LHCN-M2 (cell line): ENCODE data around the genes HMHB1, PRELID2 and C5orf46.

- RAMPAGE, long total RNA, result no peak
These were observed 152.2 kb upstream of the HMHB1 start for GRCh38 chr5:143659756-143660115.

DNA sequence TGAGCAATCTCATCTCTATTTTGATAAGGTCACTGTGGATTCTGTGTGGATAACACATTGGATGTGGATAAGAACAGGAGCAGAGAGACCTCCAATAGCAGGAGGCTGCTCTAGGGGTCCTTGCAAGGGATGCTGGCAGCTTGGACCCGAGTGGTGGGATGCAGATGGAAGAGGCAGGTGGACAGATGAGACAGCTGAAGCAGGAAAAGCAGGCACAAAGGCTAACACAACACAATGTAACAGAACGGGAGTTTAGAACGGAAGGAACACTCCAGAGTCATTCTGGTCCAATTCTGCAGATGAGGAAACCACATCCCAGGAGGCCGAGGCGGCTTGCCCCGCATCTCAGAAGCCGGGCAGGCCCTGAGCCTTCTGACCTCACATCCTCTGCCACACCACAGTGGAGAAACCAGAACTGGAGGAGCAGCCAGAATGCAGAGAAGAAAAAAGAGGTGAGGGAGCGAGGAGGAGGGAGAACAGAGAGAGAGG, at the start of gene HMHB1:
HMHB1 (plus strand) TSS at position 309 of the 489 bp plus-strand sequence.
- RAMPAGE, long total RNA, result no peak

- RAMPAGE, long total RNA, result start-site peak on the minus strand at chr5:145835336-145835364, 33 reads
These were observed at the start of gene PRELID2 for GRCh38 chr5:145835000-145835861. TSS of gene PRELID2 (minus strand) at chr5:145835342.

DNA sequence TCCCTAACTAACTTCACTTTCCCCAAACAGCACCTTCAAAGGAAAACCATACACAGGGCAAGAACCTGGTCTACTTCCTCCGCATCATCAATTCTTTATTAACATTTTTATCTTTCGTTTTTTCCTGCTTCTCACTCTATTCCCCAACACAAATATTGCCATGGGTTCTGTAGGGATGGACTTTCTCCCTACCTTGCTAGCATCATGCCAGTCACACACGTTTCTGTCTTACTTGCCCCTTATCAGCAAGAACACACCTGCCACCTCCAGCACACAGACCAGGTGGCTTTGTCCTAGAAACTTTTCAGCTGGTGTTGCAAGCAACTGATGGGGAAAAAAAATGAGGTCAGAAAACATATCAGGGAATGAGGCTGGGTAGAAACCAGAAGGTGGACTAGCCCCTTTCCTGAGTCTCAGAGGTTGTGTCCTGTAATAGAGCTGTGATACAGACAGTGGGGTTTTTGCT, 5.8 kb downstream of the SH3RF2 start:
- RAMPAGE, long total RNA, result no peak

- RAMPAGE, long total RNA, result no peak
These were observed 71.6 kb downstream of the SH3RF2 start for GRCh38 chr5:146007949-146008468.

- RAMPAGE, long total RNA, result no peak
These were observed 45.8 kb downstream of the PLAC8L1 start for GRCh38 chr5:146059171-146060370.

- RAMPAGE, long total RNA, result no peak
These were observed 126.8 kb downstream of the PPP2R2B start for GRCh38 chr5:146751640-146752307.

DNA sequence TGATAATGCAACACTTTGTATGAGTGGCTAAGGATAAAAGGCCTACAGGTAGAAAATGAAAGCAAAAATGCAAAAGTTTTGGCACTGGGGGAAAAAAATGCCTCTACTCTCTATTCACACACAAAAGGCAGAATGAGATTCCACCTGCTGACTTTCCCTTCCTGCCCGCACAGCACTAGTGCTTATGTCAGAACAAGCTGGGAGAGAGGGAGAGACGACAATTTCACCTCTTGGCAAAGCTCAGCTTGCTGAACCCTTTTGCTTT, 1.6 kb downstream of the PPP2R2B start:
- RAMPAGE, long total RNA, result no peak

- RAMPAGE, long total RNA, result no peak
These were observed 40.7 kb upstream of the PPP2R2B start for GRCh38 chr5:146919156-146919771.

DNA sequence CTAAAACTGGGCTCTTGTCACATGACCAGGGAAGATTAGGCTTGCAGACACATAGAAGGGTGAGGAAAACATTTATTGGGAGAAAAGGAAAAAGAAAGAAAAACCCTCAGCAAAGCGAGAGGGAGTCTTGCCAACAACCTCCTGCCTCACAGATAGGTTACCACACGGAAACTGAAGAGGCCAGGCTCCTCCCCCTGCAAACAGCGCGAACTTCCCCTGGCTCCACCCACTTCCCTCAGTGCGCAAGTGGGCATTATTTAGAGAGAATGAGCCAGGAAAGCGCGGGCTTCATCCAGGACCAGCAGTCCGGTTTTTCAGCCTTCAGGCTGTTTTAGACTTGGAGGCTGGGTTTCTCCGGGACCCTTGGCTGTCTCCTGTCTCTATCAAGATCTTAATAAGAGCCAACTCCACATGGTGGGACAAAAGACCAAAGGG, 70.3 kb downstream of the STK32A start:
- RAMPAGE, long total RNA, result no peak

GRCh38 chr5:147310180-147310667, 75.4 kb downstream of the STK32A start:
- RAMPAGE, long total RNA, result no peak

GRCh38 chr5:147361425-147361671, 126.5 kb downstream of the STK32A start:
- RAMPAGE, long total RNA, result no peak

DNA sequence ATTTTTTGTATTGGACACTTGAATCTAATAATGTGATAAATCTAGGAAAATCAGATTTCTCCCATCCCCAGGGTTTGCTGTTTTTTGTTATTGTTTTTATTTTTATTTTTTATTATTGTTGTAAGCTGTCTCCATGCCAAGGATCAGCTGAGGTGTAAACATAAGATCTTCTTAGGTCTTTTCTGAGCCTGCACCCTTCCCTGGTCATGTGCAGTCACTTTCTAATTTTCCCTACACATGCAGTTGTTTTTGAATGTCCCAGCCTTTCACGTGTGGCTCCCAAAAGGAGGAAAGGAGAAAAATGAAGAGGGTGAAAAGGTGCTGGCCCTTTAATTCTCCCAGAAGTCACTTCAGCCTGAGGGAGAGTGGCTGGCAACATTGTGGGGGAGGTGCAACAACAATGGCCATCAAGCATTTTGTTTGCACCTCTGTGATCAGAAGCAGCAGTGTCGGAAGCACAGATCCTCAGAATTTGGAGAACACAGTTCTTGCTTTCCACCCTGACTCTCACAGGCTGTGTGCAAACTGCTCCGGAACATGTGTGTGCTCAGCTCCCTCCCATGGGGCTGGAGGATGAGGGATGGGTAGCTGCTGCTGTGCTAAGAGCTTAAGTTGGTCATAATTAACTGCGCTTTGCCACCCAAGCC, 127.2 kb downstream of the DPYSL3 start:
- RAMPAGE, long total RNA, result no peak

DNA sequence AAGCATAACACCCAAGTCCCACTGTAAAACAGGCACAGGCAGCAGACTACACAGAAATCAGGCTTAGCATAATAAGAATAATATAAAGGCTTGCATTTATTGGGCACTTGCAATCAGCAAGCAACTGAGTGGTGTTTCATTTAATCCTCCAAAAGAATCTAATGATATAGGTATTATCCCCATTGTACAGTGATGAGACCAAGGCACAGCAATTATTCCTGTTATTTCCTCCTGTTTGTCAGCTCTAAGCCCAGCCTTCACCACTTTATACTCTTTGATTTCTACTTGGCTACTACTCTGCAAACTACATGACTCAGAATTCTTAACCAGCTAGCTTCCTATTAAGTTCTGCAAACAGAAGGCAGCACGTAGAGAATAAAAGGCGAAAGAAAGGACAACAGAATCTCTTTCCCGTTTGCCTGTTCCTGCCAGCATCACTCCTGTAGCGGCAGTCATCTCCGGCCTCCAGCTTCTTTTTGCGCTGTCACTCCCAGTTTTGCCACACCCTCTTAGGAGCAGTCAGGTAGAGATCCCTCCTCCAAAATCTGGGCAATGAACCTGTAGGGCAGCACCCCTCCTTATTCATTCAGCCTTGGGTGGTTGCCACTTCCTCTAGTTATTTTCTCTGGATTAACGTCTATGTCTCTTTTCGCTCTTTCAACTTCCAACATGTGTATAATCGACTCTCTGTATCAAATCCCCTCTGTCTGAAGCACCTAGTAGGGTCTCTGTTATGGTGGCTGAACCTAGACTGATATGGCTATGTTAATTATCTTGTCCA, 29.9 kb downstream of the DPYSL3 start:
- RAMPAGE, long total RNA, result no peak

- RAMPAGE, long total RNA, result no peak
These were observed 61.3 kb downstream of the JAKMIP2 start for GRCh38 chr5:147721302-147721639.

DNA sequence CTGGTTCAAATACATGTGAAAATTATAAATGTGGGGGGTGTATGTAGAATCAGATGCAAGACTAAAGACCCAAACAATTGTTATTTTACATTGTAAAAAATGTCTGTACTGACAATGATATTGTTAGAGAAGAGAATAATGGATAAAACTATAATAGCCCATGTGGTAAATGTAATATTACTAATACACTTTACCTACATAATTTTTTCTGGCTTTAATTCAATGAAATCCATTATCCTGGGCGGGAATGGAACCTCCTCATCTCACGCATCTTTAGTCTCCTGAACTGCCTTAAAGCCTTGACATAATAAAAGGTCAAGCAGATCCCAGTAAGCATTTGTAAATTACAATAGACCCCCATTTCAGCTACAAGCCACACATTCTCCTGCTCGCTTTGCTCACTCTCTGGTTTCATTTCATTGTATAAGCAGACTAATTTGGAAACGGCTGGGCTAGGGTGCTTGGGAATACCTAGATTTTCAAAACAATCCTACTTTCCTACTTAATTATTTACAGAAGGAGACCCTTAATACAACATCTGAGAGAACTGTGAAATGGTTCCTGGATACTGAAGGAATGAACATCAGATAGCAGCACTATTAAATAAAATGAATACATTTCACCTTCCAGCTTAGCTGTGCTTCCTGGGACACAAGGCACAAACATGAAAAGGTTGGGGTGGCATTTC, 1.6 kb downstream of the JAKMIP2 start:
- RAMPAGE, long total RNA, result no peak

DNA sequence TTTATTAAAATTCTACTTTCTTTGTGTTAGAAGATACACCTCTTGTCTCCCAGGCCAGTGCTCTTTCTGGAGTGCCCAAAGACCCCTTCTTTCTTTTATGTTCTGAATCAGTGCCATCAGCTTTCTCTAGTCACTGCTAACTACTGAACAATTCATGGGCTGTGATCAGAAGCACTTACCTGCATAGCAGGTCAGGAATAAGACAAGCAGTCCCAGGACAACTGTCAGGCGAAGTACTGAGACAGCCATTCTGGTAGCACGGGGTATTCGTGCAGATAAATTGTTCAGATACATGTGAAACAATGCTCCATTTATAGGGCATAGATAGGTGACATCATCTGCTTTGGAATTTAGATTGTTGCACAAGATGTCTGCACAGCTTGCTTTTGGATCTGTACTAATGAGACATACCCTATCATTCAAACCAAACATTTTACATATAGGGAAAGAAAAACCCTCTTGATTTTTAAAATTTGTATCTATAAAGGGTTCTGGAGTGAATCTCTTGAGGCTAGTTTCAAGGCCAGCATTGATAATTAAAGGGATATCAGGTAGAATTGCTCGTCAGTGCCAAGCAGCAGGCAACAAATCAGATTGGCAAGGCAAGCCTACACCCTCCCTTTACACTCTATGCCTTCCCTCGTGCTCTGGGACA, at the start of gene C5orf46:
C5orf46 (minus strand) TSS at position 286 of the 655 bp plus-strand sequence.
- RAMPAGE, long total RNA, result no peak

DNA sequence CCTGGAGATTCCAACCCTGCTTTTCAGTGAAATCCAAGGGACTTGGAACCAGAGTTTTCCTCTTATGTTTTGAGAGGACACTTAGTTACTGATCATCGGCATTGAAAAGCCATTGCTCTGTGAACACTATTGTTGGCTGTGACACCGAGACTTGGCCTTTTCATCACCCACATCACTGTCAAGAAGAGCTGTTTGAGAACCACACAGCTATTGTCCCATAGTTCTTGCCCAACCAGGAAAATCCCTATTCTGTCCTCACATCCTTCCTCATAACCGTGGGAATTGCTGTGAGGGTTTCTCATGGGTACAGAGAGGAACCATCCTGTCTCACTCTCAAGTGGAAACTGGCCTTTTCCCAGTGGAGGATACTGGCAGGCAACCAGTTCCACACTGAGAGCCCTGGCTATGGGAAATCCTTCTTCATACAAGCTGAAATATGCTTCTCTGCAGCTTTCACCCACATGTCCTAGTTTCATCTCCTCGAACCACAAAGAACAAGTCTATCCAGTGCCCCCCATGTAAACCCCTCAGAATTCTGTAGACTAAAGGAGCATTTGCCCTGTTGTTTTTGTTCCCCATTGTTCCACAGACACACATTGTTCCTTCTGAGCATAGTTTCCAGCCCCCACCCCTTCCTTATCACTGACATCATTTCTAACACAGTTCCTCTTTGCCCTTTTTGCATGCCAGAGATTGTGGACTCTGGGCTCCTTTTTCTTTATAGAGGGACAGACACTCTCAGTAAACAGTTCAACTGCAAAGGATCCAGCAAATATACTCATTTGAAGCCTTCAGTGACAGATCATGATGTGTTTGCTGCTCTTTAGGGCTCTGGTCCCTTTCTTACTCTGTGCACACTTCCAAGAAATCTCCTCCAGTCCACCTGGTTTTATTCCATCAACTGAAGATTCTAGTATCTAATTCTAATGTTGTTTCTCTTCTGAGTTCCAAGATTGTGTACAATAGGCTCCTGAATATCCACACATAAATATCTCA, 57.8 kb upstream of the C5orf46 start:
- RAMPAGE, long total RNA, result no peak

DNA sequence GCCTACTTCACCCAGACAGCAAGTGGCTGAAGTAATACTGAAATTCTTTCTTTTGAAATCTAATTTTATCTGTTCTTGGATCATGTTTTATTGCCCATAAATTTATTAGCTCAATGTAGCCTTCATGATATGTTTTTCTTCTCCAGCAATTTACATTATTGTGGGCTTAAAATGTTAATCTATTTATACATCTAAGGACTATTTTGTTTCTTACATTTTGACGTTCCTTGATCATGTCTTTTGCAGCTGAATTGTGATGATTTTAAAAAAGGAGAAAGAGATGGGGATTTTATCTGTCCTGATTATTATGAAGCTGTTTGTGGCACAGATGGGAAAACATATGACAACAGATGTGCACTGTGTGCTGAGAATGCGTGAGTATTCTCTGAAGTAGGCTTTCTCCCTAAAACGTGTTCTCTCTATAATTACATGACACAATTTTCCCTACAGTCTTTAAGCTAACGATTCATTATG, 22.4 kb downstream of the SPINK5 start:
- RAMPAGE, long total RNA, result no peak

- RAMPAGE, long total RNA, result no peak
These were observed 52.1 kb upstream of the SPINK14 start for GRCh38 chr5:148116129-148116693.